ENCODE measurements around a stretch of chr7.

DNA sequence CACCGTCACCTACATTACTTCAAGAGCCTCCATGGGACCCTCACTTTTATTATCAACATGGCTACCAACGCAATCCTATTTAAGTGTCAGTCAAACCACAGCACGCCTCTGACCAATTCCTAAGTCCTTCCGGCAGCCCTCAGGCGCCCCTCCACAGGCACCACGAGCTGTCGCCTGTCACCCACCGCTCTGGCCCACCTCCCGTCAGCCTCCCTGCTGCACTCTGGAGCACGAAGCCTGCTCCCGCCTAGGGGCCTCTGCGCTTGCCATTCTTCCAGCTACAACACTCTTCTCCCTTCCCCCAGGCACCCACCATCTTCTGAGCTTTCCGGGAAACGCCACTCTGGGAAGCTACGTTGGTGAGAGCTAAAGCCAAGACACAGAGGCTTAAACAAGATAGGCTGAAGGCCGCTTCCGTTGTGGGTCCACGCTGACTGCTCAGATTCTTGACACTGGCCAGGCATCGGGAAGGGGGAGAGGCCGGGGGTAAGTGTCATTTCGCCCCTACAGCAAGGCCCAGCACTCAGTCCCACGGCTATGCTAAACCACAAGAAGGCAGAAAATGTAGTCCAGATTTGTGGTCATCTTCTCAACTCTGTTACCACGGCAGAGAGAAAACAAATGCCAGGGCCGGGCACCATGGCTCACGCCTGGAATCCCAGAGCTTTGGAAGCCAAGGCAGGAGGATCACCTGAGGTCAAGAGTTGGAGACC lies 56.7 kb downstream of the GNA12 start:
- PRO-cap: no peak
- RAMPAGE, long total RNA, 3 experiments: no peak in any of the 3 experiments

DNA sequence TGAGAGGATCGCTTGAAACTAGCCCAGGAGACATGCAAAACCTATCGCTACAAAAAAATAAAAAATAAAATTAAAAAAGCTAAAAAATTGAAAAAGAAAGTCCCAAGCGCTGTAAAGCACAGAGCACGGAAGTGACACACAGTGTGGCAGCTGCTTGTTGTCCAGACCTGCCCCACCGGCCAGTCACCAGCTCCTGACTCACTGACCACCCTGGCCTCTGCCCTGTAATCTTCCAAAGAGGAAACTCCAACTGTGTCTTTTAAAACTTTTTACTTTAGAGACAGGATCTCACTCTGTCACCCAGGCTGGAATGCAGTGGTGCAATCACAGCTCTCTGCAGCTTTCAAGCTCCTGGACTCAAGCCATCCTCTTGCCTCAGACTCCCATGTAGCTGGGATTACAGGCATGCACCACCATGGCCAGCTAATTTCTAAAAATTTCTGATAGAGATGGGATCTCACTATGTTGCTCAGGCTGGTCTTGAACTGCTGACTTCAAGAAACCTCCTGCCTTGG lies 23.6 kb downstream of the GNA12 start:
- PRO-cap: no peak
- RAMPAGE, long total RNA, 3 experiments: no peak in any of the 3 experiments

GRCh38 chr7:2832023-2833119 lies 11.7 kb downstream of the GNA12 start:
- PRO-cap: no peak
- RAMPAGE, long total RNA, 3 experiments: no peak in any of the 3 experiments

GRCh38 chr7:2979004-2979902 lies 64.4 kb downstream of the CARD11 start:
- PRO-cap: no peak
- RAMPAGE, long total RNA, 3 experiments: no peak in any of the 3 experiments

DNA sequence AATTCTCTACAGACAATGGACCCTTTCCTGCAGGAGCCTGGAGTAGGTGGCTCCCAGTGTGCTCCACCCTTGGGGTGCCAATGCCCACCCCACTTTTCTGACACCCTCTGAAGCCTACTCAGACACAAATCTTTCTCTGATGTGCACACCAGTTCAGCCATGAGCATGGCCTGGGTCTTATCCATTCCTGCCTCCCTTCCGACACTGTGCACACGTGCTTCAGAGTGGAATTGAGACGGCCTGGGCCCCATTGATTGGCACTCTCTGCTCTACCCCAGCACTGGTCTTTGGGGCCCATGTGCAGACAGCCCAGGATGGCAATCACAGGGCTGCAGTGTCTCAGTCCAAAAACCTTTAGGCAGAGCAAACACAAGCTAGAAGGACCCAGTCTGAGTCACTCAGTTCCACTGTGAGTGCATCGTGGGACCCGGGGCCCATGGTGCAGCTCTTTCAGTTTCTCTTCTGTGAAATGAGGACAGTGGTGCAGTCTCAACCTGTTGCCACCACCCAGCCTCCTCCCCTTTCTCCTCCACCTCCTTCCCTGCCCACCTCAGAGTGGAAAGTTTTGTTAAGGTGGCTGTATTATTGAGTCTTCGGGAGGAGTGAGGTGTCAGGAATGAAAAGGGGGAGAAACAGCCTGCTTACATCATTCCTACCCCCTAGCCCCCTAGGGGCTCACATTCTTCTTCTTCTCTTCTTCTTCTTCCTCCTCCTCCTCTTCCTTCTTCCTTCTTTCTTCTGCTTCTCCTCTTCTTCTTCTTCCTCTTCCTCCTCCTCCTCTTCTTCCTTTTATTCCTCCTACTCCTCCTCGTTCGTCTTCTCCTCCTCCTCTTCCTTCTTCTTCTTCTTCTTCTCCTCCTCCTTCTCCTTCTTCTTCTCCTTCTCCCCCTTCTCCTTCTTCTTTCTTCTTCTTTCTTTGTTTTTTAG lies 19.4 kb upstream of the CARD11 start:
- PRO-cap: no peak
- RAMPAGE, long total RNA, 3 experiments: no peak in any of the 3 experiments

DNA sequence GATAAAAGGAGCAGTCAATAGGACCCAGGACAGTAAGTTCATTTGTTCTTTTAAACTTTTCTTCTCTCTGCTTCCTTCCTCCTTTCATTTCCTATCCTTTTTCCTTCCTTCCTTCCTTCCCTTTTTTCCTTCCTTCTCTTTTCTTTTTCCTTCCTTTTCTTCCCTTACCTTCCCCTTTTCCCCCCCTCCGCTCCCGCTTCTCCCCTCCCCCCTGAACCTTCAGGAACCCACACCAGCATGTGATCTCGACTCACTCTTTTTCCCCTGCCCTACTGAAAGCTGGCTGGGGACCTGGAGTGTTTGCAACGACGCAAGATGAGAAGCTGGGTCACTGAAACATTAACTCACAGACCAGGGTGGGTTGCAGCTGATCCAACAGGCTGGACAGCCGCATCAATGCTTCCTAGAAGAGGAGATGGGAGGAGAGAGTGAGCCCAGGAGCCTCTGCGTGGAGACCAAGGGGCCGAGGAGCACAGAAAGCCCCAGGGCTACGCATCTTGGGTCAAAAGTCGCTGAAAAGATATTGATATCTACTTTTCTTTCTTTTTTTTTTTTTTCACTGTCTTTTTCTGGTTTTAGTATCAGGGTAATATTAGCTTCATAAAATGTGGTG lies 103.3 kb upstream of the SDK1 start:
- PRO-cap: no peak
- RAMPAGE, long total RNA, 3 experiments: no peak in any of the 3 experiments

DNA sequence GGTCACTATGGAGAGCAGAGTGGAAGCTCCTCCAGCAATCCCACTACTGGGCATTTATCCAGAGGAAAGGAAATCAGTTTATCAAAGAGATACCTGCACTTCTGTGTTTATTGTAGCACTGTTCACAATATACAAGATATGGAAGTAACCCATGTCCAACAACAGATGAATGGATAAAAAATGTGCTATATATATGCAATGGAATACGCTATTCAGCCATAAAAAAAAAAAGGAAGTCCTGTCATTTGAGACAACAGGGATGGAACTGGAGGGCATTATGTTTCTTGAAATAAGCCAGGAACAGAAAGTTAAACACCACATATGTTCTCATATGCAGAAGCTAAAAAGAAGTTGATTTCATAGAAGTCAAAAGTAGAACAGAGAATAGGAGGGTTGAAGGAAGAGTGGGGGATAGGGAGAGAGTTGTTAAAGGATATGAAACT lies 217.7 kb downstream of the SDK1 start:
- PRO-cap: no peak
- RAMPAGE, long total RNA, 3 experiments: no peak in any of the 3 experiments

DNA sequence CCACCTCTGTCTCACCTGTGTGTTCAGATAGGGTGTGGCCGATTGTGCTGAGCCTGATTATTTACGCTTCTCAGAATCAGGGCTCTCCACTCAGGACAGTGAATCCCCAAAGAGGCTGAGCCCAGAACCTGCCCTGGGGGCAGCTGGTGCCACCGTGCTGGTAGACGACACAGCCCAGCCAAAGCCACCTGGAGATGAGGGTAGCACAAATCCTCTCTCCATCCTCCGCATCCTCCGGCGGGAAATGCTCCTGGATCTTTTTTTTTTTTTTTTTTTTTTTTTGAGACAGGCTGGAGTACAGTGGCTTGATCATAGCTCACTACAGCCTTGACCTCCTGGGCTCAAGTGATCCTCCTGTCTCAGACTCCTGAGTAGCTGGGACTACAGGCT lies 631.8 kb downstream of the SDK1 start:
- PRO-cap: no peak
- RAMPAGE, long total RNA, 3 experiments: no peak in any of the 3 experiments

GRCh38 chr7:4011071-4011787 lies 670.9 kb upstream of the FOXK1 start:
- PRO-cap: no peak
- RAMPAGE, long total RNA, 3 experiments: no peak in any of the 3 experiments

GRCh38 chr7:4101710-4102248 lies 580.3 kb upstream of the FOXK1 start:
- PRO-cap: no peak
- RAMPAGE, long total RNA, 3 experiments: no peak in any of the 3 experiments

DNA sequence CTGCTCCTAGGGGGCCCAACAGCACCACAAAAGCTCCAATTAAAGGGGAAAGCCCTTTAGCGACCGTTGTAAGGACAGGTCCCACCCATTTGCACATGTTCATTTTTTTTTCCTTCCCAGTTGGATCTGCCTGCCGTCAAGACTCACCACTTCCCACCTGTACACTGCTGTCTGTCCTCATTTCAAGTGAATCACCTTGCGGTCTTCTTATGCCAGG lies 147.4 kb upstream of the FOXK1 start:
- PRO-cap: no peak
- RAMPAGE, long total RNA, 3 experiments: no peak in any of the 3 experiments

- PRO-cap: no peak
- RAMPAGE, long total RNA, 3 experiments: no peak in any of the 3 experiments
Observed at GRCh38 chr7:4641083-4641545, 41.0 kb upstream of the FOXK1 start.

DNA sequence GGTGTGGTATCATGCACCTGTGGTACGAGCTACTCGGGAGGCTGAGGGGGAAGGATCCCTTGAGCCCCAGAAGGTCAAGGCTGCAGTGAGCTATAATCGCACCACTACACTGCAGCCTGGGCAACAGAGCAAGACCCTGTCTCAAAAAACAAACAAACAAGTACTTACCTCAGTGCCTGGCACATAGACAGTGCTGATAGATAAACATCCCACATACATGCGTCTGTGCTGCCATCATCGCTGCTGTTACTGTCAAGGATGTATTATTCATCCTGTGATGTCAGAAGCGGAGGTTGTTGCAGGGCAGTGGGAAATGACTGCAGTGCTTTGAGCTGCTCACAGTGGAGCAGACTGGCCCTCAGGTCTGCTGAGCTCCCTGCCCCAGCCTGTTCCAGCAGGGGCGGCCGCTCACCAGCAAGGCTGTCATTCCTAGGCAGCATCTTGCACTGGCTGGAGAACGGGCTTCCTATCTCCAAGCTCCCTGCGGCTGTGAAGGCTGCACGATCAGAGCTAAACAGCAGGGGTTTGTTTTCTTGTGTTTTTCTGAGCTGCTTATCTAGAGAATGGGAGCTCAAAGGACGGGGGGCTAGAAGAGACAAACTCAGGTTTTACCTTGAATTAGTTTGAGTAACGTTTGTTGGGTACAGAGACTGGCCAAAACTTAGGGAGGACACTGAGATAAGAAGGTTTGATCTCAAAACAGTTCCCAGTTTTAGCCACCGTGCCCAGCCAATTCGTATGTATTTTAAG lies 18.8 kb downstream of the FOXK1 start:
- PRO-cap: no peak
- RAMPAGE, long total RNA, 3 experiments: no peak in any of the 3 experiments

DNA sequence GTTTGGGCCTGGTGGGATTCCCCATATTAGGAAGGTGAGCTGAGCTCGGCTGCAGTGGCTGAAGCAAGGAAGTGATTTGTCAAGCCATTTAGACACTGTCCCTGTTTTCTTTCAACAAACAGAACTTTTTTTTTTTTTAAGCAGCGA lies 43.7 kb downstream of the FOXK1 start:
- PRO-cap: no peak
- RAMPAGE, long total RNA, 3 experiments: no peak in any of the 3 experiments

- PRO-cap: no peak
- RAMPAGE, long total RNA, 3 experiments: no peak in any of the 3 experiments
Observed at GRCh38 chr7:4775774-4776489, 509 bp downstream of the AP5Z1 start.

GRCh38 chr7:4783875-4784764 lies 8.7 kb downstream of the AP5Z1 start:
- PRO-cap: no peak
- RAMPAGE, long total RNA, 3 experiments: no peak in any of the 3 experiments

DNA sequence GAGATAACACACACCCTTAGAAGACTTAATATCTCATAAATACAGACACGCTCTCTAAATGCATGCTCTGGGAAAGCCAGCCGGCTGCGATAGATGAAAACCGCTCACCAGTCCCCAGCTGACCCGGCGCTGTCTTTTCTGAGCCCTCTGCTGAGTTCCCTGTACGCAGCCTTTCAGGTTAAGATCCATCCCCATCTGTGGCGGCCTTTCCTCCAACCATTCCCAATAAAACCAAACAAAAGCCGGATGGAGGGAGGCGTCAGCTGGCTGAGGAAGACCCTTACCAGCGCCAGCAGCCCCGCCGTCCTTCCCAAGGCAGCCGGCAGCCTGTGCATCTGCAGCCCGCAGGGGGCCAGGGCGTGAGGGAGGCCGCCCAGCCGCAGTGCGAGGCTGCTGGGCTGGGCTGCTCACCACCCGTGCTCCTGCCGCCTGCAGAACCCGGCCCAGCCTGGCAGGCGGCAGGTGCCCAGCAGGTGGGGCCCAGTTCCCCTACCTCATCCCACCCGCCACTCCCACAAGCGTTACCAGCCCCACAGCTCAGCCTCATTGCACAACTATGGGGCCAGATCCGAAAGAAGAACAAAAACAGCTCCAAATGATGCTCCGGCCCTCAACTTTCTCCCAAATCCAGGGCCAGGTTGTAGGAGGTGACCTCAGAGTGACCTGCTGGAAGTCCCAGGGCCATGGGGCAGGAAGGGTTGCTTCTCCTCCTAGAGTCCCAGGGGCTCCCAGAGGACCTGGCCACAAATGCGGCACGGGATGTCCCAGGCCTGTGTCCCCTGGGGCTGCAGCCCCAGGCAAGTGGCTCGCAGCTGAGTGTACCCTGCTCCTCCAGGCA lies 23.9 kb downstream of the PAPOLB start:
- PRO-cap: no peak
- RAMPAGE, long total RNA, 3 experiments: no peak in any of the 3 experiments

- PRO-cap: no peak
- RAMPAGE, long total RNA, 3 experiments: start-site peak on the plus strand in 1 of 3 experiments, at chr7:5000025-5000033 at its widest, 11 reads per replicate
Observed at GRCh38 chr7:4999820-5000504, 41.0 kb upstream of the MMD2 start.

DNA sequence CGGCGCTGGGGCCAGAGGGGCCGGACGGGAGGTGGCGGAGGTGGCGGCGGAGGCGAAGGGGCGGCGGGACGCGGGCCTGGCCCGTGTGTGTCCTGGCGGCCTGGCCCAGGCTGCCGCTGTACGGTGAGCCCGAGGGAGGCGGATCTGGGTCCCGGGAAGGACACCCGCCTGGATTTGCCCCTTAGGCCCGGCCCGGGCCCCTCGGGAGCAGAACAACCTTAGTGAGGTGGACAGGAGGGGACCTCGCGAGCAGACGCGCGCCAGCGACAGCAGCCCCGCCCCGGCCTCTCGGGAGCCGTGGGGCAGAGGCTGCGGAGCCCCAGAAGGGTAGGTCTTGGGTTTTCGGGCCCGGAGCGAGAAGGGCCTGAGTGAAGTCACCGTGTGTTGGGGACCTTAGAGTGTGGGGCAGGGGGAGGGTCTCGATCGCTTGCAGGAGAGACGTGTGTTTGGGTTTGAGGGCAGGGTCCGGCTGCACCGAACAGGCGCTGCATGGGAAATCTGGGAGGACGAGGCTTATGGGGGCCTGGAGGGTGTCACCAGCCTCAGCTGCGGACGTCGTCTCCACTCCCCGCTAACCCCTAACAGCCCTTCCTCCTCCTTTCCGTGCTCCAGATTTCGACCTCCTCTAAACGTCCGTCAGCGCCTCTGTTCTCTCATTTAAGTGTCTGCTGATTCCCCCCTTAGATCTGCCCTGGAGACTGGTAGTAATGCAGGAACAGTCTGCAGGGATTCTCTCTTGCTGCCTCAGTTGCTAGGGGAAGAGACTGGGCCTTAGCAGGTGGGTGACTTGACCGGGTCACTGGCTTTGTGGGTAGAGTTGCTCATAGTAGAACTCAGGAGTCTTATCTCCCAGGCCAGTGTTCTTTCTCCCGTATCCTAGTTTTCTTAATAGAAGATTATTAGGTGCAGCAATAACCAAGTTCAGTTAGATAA lies 676 bp downstream of the RBAK start:
- PRO-cap: no peak
- RAMPAGE, long total RNA, 3 experiments: no peak in any of the 3 experiments

GRCh38 chr7:5193654-5194171 lies 3.7 kb downstream of the WIPI2 start:
- PRO-cap: no peak
- RAMPAGE, long total RNA, 3 experiments: no peak in any of the 3 experiments

Measured in tibial nerve (tissue), 3 donors.